Measurements from ENCODE around the genes USP36 and LGALS3BP.

- PRO-cap, result no peak
Measured at GRCh38 chr17:78678148-78678915, 101.1 kb upstream of the DNAH17 start.

GRCh38 chr17:78748648-78749291 lies 33.3 kb downstream of the CYTH1 start:
- PRO-cap, result bidirectional peak, plus-strand start at chr17:78748989, minus-strand start at chr17:78748814

GRCh38 chr17:78766854-78767286 lies 15.2 kb downstream of the CYTH1 start:
- PRO-cap, result no peak

DNA sequence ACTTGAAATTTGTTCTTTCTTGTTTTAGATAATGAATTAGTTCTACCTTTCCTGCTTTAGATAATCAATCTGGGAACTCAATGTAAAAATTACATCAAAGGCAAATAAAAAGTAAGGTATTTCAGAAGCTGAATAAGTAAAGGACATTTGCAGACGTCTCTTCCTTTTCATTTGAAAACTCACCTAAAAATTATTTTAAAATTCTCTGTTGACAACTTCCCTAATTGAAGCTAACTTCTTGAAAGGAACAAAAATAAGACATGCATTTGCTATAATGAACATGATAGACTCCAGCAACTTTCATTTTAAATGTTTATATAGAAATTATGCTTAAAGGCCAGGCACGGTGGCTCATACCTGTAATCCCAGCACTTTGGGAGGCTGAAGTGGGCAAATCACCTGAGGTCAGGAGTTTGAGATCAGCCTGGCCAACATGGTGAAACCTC lies 6.5 kb downstream of the CYTH1 start:
- PRO-cap, result no peak

DNA sequence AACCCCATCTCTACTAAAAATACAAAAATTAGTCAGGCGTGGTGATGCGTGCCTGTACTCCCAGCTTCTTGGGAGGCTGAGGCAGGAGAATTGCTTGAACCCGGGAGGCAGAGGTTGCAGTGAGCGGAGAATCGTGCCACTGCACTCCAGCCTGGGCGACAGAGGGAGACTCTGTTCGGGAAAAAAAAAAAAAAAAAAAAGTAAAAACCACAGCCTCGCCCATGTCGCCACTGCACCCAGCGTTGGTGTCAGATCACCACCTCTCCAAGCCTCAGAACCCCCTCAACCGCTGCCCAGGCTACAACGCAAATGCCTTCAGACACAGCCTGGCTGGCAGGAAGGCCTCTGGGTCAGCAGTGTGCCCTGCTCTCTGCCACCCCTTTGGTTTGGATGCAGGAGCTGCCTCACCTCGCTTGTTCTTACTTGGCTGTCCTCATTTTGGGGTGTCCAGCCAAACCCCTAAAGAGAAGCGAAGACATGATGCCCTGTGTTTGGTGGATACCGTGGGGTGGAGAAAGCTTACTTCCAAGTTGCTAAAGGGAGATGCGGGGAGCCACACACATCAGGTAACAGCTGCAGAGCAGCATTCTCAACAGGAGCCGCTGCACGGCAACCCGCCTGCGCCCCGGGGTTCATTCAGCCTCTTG lies 12.9 kb upstream of the CYTH1 start:
- PRO-cap, result no peak

DNA sequence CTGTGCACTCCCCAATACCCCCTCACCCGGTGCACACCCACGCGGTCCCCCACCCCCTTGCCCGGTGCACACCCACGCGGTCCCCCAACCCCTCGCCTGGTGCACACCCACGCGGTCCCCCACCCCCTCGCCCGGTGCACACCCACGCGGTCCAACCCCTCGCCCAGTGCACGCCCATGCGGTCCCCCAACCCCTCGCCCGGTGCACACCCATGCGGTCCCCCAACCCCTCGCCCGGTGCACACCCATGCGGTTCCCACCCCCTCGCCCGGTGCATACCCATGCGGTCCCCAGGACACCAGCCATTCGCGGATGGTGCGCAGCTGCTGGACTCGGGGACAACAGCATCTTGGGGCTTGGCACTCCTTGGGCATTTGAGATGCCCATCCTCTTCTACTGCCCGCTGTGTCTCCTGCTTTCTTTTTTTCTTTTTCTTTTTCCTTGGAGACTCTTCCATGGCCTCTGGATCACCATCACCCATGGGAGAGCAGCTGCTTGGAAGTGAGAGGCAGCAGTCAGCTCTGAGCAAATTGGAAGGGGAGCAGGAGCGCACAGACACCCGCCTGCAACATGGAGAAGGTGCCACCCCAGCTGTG lies 20.1 kb upstream of the CYTH1 start:
- PRO-cap, result no peak

DNA sequence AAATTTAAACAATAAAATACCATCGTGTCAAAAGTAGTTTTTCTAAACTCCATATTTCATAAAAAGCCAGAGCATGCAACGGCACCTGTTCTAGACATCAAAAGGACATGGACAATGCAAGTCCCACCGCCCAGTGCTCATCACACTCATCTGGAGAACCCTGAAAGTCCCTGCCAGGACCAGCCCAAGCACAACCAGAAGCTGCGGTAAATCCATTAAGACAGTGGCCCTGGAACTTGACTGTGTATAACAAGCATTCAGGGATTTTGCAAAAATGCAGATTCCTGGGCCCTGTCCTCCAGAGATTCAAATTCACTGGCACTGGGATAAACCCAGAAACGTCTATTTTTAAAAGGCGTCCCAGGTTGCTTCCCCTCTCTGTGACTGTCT lies 22.5 kb downstream of the USP36 start:
- PRO-cap, result no peak

GRCh38 chr17:78840713-78840979 lies at the start of gene USP36:
Gene USP36 (minus strand): TSS chr17:78840814.
- PRO-cap, result bidirectional peak, plus-strand start at chr17:78841099, minus-strand start at chr17:78840814

DNA sequence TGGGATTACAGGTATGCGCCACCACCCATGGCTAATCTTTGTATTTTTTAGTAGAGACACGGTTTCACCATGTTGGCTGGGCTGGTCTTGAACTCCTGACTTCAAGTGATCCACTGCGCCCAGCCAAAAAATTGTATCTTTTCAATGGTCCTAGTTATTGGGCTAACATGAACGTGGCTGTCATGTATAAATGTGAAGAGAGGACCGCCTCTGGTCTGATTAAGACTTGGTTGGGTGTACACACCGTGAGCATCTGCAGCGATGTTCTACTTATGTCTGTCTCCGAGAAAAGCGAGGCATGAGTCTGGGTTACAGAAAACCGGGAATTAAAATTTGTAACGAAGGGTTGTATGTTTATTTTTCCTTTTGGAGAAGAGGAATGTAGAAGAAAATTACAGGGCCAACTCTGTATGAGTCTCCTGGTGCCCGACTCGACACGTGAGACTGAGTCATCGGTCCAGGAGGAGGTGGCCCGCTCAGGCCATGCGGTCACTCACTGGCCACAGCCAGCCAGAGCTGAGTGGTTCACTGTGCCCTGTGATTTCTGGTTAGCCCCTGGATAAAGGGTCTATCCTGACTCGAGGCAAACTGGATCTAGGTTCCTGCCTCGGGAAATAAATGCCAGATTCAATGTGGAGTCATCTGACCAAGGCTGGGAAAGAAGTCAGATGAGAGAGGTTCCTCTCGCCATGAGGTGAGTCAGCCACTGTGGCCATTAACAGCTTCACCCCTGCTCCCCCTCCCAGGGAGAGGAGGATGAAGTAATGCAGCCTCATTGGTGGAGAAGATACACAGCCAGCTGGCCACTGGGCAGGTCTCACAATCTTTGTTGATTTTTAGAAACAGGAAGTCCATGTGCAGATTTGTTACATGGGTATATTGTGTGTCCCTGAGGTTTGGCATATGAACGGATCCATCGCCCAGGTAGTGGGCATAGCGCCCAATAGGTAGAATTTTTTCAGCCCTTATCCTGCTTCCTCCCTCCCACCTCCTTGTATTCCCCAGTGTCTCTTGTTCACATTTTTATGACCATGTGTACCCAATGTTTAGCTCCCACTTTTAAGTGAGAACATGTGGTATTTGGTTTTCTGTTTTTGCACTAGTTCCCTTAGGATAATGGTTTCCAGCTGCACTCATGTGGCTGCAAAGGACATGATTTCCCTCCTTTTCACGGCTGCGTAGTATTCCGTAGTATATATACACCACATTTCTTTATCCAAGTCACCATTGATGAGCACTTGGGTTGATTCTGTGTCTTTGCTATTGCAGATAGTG lies 21.6 kb upstream of the USP36 start:
- PRO-cap, result unidirectional peak, minus-strand start at position 590 of the sequence

DNA sequence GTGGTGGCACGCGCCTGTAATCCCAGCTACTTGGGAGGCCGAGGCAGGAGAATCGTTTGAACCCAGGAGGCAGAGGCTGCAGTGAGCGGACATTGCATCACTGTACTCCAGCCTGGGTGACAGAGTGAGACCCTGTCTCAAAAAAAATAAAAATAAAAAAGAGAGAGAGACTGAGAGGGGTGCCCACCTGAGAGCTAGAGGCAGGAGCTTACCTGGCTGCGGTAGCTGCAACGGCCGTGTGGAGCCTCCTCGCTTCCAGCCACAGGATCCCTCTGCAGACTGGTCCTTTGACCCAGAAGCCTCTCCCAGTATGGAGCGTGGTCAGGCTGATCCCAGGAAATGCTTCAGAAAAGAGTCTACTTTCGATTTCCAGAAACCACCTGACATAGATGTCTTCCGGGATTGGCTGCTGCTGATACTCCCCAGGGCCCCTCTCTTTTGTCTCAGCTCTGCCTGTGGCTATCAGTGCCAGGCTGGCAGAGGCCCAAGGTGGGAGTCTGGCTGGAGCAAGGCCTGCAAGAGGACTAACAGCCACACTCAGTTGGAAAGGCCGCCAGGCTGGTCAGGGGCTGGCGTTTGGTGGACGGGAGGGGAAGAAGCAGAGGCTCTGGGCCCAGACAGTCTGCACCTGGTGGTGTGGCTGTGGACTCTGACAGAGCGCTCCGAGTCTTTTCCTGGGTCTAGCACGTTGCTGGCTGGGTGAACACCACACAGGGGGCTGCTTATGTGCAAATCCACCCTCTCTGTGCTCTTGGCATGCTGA lies at the start of gene LGALS3BP:
Gene LGALS3BP, minus strand, starts transcription at position 312 of the 763 bp plus-strand sequence.
- PRO-cap, result unidirectional peak, minus-strand start at position 312 of the sequence

- PRO-cap, result no peak
Measured at GRCh38 chr17:78995643-78996482, 13.7 kb downstream of the CANT1 start.

GRCh38 chr17:79007965-79008408 lies 1.6 kb downstream of the CANT1 start:
- PRO-cap, result no peak

GRCh38 chr17:79019740-79020758 lies 3.9 kb upstream of the C1QTNF1 start:
- PRO-cap, result no peak

DNA sequence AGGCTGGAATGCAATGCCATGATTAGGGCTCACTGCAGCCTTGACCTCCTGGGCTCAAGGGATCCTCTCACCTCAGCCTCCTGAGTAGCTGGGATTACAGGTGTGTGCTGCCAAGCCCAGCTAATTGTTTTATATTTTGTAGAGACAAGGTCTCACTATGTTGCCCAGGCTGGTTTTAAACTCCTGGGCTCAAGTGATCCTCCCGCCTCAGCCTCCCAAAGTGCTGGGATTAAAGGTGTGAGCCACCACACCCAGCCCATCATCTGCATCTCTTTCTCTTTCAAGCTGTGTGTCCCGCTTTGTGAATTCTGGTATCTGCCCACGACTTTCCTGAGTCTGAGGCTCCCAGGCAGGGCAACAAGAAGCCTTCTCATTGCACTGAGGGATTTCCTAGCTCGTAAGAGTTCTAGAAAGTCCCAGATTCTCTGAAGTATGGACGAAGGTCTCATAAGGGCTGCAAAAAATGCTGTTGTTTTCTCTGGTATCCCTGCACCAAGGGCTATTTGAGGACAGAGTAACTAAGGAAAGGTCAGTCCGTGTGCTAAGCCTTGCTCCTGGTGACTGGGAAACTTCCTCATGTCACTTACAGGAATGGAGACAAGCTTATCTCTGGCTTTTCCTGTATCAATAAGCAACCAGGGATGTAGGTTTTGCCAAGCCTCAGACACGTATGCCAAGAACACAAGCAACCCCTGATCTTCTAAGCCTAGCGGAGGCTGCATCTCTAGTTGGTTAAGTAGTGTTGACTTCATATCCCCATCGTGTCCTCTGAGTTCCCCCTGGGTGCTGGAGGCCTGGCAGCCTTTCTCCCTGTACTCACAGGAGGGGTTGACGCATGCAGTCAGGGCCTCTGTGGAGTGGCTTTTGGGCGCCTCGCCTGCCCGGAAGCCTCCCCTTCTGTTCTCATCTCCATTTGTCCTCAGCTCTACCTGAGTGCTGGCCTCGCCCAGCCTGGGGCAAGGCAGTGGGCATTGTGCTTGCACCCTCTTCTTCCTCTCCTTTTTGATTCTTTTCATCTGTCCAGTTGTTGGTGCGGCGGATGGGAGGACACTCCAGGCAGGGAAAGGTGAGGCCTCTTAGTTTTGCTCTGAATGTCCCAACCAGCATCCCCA lies 1.6 kb upstream of the C1QTNF1 start:
- PRO-cap, result bidirectional peak, plus-strand start at position 532 of the sequence, minus-strand start at position 275 of the sequence; unidirectional peak, plus-strand start at position 813 of the sequence

GRCh38 chr17:79033808-79034592 lies 10.0 kb downstream of the C1QTNF1 start:
- PRO-cap, result no peak

- PRO-cap, result no peak
Measured at GRCh38 chr17:79340336-79341194, 265.9 kb downstream of the ENGASE start.

DNA sequence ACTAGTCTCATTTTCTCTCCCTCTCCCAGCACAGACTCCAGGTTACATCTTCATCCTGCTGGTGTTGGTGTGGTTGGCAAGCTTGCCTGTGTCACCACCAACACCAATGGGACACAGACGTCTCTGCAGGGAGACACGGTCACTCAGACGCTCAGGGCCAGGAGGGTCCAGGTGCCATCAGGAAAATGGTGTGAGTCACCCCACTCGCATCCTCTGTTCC lies 177.9 kb downstream of the RBFOX3 start:
- PRO-cap, result no peak

DNA sequence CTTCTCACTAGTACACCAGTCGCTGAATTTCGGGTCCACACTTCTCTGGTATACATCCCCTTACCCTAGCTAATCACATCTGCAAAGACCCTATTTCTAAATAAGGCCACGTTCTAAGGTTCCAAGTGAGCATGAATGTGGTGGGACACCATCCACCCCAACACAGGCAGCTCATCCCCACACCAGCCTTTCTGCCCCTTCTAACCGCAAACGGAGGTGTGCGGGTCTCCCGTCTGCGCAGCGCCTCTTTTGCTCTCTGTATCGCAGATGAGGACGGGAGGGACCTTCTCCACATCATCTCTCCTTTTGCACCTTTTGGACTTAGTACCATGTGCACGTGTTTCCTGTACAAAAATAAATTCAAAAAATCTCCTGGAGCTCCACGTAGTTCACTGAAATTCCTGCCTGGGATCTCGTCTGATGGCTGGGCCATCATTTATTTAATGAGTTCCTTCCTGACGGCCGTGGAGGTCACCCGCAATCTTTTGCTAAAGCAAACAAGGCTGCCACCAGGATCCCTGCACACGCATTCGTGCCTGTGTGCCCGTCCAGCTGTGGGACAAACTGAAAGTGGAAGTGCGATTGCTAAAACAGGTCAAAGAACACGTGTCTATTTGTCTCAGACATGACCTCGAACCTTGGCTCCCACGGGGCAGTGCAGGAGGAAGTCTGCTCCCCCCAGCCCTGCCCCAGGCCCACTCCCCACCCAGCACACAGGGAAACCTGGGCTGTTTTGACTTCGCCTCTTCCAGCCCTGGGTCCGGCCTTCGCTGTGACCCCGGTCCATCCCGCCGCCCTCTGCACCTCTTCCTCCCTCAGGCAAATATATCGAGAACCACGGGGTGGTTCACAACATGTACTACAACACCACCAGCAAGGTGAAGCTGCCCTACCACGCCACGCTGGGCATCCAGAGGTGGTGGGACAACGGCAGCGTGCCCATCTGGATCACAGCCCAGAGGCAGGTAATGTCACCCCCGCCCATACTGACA lies 2.2 kb downstream of the ENPP7 start:
- PRO-cap, result unidirectional peak, minus-strand start at position 561 of the sequence

GRCh38 chr17:79741877-79742369 lies 11.2 kb downstream of the ENPP7 start:
- PRO-cap, result no peak

DNA sequence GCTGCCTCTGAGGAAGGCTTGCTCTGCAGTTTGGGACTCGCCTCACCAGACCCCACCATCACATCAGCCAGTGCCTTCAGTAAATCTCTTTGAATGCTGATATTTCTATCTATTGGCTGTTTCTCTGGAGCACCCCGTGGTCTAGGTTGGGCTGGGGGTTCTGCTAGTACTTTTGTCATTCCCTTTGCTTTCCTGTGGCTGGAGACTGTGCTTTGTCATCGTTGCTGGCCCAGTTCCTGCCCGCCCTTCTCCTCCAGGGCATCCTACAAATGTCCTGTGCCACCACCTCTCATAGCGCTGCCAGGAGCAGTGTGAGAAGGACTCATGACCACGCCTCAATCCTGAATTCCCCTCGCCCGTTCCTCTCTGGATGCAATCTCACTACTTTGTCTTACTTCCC lies 8.0 kb upstream of the CBX2 start:
- PRO-cap, result no peak